Mesangial cell (primary cell): ENCODE data around the gene WSB1.

GRCh38 chr17:27256170-27256469 is 37.8 kb upstream of the WSB1 start:
- RAMPAGE, long total RNA: no peak

- RAMPAGE, long total RNA: no peak
These were observed 37.4 kb upstream of the WSB1 start for GRCh38 chr17:27256470-27256907.

DNA sequence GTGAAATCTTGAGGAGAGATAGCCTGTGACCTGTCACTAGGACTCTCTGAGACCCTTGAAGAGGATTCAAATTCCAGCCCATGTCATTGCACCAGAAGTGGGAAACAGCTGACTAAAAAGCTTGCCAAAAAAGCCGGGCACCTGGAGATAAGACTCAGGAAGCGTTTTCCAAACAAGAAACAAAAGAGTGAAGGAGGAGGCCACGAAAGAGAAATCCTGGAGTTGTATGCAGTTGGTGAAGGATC is 9.1 kb upstream of the WSB1 start:
- RAMPAGE, long total RNA: no peak

DNA sequence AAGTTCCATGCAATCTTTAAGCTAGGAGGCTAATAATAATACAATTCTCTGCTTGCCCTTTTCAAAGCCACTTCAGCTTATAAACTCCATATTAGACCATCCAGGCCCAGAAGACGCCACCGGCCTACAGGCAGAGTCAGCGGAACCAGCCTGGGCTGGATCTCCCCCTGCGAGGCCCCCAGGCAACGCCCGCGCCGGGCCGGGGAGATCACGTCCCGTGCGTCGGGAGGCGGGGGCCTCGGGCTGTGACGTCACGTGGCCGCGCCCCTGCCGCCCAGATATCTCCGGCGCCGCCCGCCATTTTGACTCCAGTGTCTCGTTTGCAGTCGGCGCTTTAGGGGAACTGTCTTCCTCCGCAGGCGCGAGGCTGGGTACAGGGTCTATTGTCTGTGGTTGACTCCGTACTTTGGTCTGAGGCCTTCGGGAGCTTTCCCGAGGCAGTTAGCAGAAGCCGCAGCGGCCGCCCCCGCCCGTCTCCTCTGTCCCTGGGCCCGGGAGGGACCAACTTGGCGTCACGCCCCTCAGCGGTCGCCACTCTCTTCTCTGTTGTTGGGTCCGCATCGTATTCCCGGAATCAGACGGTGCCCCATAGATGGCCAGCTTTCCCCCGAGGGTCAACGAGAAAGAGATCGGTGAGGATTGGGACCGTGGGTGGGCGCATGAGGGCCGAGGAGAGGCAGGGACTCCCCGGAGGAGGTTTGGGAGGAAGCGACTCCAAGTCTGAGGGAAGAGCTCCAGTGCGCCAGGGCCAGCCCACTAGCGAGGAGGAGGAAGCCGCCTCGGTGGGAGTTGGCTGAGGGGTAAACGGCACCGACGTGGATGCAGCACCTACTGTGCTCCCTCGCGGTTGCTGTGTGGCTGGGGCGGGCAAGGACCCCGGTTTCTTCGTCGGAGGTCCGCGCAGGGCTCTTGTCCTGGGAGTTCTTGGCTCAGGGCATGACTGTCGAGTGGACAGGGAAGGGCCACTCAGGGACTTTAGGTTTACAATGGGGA is at the start of gene WSB1:
Gene WSB1, plus strand, starts transcription at position 311 of the 993 bp plus-strand sequence.
- RAMPAGE, long total RNA: no peak

- RAMPAGE, long total RNA: no peak
These were observed 26.1 kb downstream of the WSB1 start for GRCh38 chr17:27319660-27320745.

- RAMPAGE, long total RNA: no peak
These were observed 50.4 kb downstream of the WSB1 start for GRCh38 chr17:27344184-27344928.

DNA sequence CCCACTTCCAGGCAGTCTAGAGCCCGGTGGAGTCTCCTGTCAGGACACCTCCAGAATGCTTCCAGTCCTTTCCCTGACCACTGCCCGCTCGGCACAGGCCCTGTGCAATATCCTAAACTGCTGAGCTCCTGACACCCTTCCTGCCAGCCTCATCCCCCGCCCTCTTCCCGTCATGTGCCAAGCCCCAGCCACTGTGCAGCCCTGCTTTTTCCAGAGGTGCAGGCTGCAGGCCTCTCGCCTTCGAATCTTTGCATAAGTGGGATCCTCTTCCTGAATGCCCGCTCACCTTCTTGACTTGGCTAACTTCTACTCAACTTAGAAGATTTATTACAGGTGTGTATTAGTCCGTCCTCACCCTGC is 73.8 kb downstream of the WSB1 start:
- RAMPAGE, long total RNA: no peak

DNA sequence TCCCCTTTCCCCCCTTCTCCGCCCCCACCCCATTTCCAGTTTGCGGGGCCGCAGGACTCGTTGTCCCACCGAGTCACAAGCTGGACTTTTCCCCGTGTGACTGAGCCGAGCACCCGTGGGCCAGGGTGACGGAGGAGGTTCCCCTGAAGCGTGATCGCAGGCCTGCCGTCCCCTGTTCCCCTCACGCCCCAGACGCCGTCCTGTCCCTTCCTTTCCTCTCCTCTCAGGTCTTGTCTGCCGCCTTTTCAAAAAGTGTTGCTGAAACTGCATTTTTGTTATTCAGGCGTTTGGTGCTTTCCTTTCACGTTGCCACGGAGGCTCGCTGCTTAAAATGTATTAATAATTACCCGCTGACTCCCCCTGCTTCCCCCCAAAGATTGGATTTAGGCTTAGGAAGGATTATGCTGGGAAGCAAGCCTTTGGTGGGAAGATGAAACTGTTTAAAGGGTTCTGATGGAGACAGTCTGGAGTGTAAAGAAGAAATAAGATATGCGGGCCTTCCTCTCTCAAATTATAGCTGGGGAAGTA is 951 bp downstream of the KSR1 start:
- RAMPAGE, long total RNA: no peak

GRCh38 chr17:27458194-27458971 is 2.1 kb downstream of the KSR1 start:
- RAMPAGE, long total RNA: no peak

DNA sequence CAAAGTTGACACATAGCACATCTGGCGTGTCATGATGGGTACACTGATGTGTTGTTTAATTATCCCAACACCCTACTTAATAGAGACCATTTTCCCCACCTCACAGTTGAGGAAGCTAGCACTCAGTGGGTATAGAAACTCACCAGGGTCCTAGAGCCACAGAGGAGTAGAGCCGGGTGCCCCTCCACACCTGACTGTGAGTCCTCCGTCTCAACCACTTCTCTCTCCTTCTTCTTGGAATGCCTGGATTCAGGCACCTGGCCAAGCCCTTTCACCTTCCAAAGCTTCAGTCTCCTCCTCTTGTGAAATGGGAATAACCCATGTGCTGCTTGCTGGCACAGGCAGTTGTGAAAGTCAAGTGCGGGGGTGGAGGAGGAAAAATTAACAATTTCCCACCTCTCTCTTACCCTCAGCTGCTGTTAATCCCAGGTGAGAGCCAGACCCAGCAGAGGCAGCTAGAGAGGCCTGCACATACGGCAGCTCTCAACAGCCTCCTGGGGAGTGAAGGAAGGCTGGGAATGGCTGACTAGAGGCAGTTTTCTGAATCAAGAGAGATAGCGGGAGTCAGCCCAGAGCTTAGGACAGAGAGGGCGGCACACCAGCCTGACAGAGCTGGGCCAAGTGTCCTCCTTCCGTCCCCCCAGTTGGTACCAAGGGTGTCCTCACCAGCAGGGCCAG is 78.0 kb upstream of the LGALS9 start:
- RAMPAGE, long total RNA: no peak

- RAMPAGE, long total RNA: no peak
These were observed 71.3 kb upstream of the LGALS9 start for GRCh38 chr17:27559385-27560459.

DNA sequence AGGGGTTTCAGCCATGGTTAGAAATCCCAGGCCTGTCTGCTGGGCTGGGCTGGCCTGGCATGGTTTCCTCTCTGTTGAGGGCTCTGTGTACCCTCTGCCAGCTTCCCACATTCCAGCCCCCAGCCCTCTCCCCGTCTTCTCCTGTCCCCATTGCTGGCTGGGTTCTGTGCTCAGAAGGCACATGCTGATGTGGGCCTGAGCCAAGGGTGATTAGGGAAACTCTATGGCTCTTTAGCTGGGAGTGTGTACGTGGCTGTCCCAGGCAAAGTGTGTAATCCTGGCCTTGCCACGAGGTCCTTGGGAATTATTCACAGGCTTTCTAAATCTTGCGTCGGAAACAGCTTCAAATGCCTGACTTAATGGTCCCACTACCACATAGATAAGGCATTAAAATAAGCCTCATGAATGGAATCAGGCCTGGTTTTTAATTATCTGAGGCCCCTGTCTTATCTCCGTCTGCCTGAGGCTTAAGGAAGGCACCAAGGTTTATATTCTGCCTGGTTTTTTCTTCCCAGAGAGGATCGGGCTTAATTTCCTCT is 53.1 kb upstream of the LGALS9 start:
- RAMPAGE, long total RNA: no peak

GRCh38 chr17:27601179-27601783 is 29.7 kb upstream of the LGALS9 start:
- RAMPAGE, long total RNA: no peak

- RAMPAGE, long total RNA: no peak
These were observed 15.4 kb downstream of the LGALS9 start for GRCh38 chr17:27646418-27646717.

GRCh38 chr17:27793477-27794350 is 6.6 kb downstream of the NOS2 start:
- RAMPAGE, long total RNA: no peak

GRCh38 chr17:27805957-27806266 is 5.6 kb upstream of the NOS2 start:
- RAMPAGE, long total RNA: no peak

DNA sequence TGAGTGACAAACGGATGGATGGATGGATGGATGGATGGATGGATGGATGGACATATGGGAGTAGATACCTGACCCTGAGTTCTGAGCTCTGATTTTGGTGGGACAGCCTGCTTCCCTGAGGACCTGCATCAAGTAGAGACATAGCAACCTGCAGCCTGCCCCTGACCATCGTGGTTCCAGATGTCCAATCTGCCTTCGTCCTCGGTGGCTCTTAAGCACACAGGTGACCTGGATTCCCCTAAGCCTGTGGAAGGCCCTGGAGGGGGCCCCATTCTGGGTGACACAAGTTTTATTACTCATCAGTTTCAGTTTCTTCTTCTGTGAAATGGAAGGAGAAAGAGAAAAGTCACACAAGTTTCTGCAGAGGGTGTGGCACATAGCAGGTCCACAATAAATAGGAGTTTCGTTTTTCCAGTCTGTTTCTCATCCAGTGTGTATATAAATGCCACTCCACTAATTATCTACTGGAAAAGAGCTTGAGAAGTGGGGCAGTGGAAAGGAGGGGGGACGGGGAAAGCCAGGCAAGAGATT is 9.9 kb upstream of the NOS2 start:
- RAMPAGE, long total RNA: no peak

DNA sequence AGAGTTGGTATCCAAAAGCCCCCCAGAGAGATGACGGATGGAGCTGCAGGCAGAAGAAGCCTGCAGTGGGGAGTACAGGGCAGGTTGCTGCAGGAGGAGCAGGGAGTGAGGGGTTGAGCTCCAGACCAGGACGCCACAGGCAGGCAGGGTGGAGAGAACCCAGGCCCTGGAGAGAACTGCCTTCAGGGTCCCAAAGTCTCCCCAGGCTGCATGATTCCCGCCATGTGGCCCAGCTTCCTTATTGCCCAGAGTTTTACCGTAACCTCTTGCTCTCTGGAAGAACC is 11.5 kb upstream of the NOS2 start:
- RAMPAGE, long total RNA: no peak

- RAMPAGE, long total RNA: no peak
These were observed 7.7 kb downstream of the NLK start for GRCh38 chr17:28049843-28050897.

GRCh38 chr17:28172145-28172699 is 129.7 kb downstream of the NLK start:
- RAMPAGE, long total RNA: no peak